ENCODE data around the gene RAB30.

DNA sequence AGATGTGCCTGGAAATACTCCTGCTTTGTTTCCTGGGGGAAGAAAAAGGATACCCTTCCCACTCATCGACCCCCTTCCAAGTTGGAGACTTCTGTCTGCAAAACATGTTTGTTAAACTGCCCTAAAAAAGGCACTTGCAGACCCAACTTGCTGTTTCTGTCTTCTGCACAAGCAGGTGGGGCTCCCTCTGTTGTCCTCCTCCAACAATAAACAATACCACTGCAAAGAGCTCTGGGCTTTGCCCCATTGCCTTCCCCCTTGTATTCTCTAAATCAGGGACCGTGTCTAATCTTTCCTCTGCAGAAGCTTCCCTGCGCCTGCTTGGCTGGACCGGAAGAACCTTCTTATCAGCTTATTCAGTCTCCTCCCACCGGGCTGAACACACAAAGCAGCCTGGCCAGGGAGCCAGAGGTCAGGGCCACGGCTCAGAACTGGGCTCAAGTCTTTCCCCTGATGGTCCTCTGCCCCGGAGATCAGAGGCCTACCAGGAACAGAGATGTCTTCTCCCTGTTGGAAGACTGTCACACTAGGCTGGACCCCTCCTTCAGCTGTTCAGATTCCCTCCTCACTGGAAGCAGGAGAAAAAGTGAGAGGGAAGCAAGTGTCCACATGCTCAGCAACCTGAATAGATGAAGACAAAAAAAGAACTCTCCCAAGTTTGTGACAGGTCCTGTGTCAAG lies 63.8 kb downstream of the RAB30 start:
- PRO-cap: bidirectional peak, plus-strand start at position 394 of the sequence, minus-strand start at position 319 of the sequence

- PRO-cap: no peak
These were observed 19.7 kb downstream of the RAB30 start for GRCh38 chr11:83051516-83052960.

DNA sequence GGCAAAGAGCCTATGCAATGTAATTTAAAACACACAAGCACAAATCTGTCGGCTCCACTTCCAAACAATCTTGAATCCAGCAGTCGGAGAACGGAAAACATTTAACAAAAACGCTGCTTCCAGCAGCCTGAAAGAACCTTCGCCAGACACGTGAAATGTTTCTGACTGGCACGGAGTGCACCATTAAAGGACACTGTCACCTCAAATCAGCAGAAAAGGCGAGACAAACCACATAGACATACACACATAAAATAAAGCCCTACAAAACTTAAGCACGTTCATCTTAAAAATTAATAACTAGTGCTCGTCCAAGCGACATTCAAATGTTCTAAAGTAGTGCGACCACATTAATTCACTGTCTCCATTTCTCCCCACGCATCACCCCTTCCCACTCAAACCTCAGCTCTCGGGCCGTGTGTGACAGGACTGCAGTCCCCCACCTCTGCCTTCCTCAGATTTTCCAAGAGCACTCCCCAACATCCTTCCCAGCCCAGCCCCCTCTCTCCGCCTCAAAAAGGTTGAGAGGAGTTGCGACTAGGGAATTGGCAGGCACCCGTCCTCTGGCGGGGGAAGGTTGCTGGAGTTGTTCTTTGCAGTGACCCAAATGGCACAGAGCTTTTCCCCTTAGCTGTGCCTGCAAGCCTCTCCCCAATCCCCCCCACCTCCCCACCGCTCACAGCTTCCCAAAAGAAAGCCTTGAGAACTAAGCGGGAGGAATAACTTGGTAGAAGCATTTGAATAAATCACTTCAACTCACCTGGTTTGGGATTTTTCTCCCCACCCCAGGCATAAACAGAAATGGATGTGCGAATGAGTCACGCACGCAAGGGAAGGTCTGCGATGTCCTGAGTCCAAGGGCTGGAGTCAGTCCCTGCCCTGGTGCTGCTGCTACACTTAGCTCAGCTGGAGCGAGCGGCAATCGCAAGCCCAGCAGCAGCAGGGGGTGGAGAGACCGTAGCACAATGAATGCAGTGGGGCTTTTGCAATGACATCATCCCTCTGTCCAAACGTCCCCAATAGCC lies at the start of gene RAB30:
TSS of gene RAB30 (minus strand) at position 964 of the 1,022 bp plus-strand sequence.
- PRO-cap: bidirectional peak, plus-strand start outside the sequence, minus-strand start at position 964 of the sequence

DNA sequence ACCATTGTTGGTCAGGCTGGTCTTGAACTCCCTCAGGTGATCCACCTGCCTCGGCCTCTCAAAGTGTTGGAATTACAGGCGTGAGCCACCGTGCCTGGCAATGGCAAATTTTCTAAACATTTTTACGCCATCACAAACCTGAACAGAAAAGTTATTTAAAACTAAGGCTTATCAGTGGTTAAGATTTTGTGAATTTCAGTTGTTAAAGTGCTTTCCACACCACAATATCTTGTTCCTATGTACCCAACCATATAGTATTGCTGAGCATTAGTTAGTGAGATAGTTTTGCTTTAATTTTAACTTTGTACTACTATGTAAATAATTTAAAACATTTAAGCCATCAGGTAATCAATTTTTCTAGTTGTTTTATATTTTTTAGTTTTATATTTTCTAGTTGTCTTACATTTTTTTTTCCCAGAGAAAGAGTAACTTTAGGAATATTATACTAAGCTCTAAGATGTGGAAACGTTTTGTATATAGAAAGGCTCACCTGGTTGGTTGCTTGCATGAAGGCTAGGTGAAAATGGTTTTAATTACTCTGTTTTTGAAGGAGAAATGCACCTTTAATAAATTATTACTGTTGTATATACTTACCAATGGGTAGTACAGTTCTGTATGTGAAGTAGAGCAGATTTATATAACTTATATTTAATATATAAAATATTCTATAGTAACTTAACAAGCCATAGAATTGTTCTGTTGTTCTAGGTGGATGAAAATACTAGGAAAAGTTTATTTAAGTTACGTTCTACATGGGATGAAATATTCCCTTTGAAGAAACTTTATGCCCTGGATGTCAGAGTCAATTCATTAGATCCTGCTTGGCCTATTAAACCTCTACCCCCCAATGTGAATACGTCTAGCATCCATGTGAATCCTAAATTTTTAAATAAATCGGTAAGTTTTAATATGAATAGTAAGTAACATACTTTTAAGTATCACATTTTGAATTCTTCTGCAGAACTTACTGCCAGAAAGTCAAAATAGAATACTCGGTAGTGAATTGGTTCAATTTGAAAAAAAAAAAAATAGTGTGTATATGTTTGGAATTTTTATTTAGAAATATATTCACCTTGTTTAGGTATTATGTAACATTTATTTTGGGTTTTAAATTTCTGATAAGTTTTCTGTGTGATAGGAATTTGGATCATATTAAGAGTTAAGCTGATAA lies 6.4 kb downstream of the PCF11 start:
- PRO-cap: no peak

GRCh38 chr11:83168687-83169032 lies 11.7 kb downstream of the PCF11 start:
- PRO-cap: no peak

DNA sequence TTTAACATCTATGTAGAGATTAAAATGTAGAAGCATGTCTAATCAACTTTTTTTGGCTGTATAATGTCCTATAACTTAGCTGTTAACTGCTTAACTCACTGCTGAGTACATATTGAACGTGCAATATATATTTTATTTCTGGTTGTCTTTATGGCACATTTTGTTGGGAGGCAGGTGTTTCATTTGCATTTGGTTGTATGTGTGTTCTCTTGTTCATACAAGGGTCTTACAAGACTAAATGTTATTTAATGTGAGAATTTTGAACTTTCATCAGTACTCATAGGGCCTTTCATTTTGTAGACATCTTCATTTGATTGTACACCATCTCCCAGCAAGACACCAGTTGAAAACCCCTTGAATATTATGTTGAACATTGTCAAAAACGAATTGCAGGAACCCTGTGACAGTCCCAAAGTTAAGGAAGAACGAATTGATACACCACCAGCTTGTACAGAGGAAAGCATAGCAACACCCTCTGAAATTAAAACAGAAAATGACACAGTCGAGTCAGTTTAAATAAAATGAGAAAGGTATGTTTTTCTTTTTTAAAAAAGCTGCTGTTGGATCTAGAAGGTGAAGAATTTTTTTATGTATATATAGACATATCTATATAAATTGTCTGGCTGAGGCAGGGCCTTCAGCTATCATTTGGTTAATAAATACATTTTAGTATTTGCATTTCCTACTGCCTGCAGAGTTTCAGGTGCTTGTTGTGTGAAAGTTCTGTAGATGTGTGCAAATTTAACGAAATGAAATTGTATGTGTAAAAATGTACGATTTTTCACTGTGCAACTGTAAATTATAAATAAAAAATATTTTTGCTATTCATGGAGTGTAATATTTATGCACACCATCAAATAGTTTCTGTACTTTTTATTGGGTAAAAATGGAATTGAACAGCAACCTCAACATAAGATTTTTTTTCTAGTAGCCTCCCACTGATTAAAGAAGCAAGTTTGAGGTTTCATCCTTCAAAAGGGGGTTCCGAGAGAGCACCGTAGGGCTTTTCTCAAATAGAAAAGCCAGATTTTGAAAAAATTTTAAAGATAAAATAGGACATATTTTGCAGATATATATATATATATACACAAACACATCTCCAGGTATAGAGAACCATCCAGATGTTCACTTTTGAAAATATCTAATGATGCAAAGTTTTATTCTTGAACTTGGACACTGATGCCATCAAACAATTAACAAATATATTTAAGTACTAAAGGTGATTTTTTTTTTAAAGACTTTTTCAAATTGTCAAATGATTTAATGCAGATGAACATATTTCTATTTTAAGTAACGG lies 8.7 kb upstream of the ANKRD42 start:
- PRO-cap: no peak

DNA sequence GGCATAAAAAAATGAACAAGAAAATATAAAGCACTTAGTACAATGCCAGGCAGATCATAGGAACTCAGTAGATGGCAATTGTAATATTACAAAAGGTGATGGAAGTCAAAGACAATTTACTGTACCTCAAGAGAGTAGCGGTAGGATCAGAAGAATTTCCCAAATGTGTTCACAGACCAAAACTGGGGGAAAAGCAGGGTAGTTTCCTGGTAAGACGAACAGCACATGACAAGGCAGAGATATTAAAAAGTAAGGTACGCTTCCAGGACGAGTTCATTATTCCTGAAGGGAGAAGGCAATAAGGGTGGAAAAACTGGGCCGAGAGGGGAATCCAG lies 934 bp upstream of the ANKRD42 start:
- PRO-cap: no peak

DNA sequence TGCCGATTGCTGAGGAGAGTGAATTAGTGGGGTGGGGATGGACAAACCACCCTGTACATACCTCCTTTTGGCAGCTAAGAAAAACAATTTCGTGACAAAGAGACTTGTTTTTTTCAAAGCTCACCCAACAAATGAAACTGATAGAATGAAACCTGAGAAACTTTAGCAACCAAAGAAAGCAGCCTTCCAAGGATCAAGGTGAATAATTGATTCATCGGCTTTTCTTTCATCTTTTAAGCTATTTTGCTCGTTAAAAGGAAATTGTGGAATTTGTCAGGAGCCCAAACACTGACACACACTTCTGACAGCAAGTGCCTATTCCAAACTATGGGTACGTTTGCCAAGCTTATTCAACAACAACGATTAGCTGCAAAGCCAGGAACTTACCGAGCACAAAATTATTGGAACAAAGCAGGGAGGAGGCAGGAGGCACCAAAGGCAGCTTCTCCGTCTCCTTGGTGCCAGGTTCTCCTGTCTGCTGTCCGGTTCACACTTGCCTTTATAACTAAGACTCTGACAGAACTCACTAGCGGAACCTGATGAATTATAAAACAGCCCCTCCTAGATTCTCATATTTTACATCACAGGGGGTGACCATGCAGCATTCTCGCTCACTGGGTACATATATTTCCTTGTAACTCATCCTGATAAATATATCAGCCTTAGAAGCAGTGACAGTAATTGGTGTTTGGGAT lies 395.8 kb upstream of the CCDC90B start:
- PRO-cap: no peak

DNA sequence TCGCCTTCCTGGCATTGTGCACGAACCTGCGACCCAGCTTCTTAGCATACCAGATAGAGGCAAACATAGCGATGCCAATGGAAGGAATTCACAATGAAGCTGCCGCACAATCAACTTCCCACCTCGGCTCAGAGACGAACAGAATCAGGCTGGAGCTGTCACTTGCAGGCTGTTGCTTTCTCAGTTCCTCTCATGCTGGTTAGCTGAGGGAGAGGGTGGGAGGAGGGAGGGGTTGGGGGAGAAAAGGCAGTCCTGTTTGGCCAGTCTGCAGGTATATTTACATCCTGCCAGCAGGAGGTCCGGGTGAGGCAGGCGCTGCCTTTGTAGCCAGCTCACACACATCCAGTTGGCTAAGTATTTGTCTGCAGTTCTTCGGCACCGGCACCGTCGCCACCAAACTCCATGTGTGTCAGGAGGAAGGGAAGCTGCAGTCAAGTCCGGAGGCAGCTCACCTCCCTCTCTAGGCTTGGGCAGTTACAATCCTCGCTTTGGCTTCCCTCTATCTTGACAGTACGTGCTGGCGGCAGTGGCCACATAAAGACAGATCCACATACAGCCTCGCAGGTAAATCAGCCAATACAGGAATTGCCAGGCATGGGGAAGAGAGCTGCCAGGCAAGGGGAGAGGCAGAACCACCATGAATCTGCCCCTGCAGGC lies 1151.4 kb upstream of the CCDC90B start:
- PRO-cap: no peak

GRCh38 chr11:84720584-84721573 lies 906.3 kb downstream of the DLG2 start:
- PRO-cap: no peak

DNA sequence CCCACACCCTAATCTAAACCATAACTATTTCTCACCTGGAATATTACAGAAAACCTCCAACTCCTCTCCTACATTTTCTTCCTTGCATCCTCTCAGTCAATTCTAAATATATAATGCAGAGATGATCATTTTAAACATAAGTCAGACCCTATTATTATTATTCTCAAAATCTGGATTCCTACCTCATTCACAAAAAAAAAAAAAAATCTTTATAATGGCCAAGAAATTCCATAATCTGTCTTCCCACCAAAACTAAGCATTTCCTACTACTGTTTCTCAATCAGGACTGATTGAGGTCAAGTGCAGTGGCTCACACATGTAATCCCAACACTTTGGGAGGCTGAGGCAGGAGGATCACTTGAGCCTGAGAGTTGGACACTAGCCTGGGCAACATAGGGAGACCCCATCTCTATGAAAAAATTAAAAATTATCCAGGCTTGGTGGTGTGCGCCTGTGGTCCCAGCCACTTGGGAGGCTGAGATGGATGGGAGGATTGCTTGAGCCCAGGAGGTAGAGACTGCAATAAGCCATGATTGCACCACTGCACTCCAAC lies 52.1 kb downstream of the DLG2 start:
- PRO-cap: no peak

DNA sequence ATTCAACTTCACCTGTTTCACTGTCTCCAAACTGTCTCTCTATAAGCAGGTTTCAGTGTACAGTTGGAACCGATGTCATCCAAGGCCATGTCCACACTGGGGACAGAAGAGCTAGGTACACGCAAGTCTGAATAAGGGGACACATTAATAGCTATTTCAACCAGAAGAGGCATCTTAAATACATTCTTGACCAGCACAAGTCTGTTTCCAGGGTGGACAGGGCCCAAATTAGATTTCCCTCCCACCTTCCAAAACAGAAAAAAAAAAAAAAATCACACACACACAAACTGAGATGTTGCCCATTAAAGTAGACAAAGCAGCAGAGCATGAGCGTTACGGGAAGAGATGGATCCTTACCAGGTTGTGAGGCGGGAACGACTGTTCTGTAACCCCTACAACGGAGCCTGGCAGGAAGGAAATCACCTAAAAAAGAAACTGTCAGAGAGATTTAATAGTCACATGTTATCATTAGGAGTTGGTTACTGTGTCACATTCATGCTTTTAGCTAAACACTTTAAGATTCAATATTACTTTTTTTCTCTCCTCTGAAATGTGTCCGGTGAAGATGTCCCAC lies 1.7 kb downstream of the CREBZF start:
- PRO-cap: no peak

- PRO-cap: no peak
These were observed 36.2 kb downstream of the SYTL2 start for GRCh38 chr11:85774622-85775279.

GRCh38 chr11:85855493-85855853 lies 290 bp downstream of the CCDC83 start:
- PRO-cap: no peak

DNA sequence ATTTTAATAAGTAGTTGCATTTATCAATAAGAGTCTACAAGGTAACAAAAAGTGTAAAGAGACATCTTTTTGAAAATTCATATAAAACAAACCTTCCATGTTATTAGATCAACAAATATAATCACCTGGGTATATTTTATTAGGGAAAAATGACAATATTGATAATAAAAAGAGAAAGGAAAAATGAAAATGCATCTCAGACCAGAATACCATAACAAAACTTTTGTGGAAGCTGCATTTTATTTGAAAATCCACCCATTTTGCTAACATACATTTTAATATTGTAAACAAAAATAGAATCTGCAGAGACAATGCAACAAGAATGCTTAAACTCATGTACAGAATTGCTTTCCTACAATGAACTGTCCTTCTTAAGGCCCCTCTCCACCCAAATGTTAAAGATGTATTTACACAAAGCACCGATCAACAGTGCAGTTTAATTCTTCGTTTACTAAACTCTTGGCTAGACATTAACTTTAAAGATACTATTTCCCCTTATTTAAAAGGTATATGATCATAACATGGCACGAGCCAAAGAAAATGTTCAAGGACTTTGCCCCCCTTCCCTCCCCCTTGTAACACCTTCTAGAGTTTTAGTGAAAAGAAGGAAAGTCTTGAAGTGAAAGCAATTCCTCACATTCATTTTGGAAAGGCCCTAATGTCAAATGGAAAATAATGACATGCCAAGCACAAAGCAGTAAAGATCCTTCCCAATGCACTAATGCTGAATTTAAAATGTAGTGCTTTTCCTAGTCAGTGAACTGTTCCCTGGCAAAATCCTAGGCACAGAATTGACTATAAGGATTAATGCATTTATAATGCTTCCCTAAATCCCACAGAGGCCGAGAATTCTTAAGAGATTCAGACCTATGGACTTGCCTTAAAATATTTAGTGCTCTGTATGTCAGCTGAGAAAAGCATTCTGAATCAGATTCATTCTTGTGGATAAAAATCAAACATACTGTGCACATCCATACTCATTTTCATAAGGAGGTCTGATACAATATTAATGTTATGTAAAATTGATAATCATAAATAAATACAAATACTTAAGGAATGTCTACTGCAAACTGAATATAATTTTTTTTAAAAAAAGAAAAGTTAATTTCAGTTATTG lies 102.6 kb downstream of the CCDC83 start:
- PRO-cap: no peak

DNA sequence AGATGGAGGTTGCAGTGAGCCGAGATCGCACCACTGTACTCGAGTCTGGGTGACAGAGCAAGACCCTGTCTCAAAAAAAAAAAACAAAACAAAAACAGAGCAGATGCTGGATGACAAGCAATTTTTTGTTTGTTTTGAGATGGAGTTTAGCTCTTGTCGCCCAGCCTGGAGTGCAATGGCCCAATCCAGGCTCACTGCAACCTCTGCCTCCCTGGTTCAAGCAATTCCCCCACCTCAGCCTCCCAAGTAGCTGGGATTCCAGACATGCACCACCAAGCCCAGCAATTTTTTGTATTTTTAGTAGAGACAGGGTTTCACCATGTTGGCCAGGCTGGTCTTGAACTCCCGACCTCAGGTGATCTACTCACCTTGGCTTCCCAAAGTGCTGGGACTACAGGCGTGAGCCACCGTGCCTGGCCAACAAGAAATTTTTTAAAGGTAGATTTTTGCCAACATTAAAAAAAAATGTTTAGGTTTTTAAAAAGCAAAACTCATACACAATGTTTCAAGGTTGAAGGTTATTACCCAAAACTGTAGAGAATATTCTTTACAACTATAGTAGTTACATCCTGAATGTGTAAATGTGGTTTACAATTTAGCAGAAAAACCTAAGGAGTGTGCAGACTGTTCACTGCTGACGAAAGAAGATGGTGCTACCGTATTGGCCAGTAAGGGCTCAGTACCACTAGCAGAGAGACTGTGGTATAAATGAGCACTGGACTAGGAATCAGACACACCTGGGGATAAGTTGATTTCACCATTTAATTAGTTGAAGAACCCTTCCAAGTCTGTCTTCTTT lies 97.0 kb downstream of the PICALM start:
- PRO-cap: no peak

- PRO-cap: no peak
These were observed 22.9 kb downstream of the PICALM start for GRCh38 chr11:86045908-86046454.

- PRO-cap: no peak
These were observed 111.9 kb downstream of the CCDC81 start for GRCh38 chr11:86486578-86486931.

GRCh38 chr11:86644186-86645217 lies 155.8 kb upstream of the PRSS23 start:
- PRO-cap: no peak

DNA sequence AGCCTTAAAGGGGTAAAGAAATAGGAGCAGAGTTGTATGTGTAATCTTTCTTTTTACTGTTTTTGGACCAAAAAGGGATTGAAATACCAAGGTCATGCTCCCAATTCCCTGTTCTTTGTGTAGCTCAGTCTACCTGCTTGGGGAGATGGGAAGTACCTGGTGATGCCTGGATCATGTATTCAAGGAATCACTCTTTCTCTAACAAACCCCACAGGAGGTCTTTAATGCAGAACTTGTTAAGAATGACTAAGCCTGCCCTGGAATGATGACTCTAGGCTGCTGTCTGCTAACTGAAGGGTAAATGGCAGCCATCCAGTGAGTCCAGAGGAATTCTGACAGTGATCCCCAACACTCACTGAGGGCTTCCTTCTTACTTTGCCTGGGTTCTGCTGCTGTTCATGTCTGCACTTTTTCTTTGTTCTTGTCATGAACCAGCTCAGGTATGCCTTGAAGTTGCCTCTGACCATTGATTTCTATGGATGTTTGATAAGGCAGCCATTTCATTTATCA lies 11.3 kb downstream of the PRSS23 start:
- PRO-cap: no peak

Data from jejunum (tissue), 1 donor.